Umbilical cord (tissue), 2 donors: Measurements from ENCODE around the gene PTPA.

DNA sequence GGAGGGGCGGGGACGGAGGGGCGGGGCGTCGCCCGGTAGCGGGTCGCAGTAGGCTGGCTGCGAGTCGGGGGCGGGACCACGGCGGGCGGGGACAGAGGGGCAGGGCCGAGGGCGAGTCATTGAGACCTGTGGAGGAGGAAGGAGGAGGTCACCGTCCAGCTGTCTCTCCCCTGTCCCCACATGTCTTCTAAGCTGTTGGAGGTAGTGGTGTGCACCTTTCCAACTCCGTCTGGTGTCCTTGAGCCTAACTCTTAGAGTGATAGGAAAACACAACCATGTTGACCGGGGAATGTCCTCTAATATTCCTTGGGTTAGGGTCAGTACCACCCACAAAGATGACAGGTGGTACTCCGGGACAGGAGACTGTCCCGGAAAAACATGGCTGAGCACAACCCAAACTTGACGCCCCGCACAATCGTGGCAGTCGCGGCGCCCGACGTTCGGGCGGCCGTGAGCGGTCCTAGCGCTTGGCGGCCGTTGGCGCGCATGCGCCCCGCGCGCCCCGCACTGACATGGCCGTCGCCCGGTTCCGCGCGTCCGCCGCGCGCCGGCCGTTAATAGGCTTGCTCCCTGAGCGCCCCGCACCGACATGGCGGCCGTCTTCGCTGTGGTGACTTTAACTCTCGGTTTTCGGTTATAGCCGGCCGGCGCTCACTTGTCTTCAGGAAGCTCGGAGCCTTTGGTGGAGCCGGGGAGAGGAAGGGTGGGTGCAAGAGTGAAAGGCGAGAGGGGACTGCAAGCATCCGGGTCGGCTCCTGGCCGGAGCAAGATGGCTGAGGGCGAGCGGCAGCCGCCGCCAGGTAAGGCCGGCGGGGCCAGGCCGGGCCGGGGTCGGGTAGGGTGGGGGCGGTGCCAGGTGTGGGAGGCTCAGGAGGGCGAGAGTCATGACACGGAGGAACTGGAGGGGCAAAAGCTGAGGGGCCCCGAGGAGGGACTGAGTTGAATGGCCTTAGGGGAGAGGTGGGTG lies at the start of gene PTPA:
Gene PTPA, plus strand, starts transcription at position 584 of the 967 bp plus-strand sequence.
- RAMPAGE, long total RNA = no peak

DNA sequence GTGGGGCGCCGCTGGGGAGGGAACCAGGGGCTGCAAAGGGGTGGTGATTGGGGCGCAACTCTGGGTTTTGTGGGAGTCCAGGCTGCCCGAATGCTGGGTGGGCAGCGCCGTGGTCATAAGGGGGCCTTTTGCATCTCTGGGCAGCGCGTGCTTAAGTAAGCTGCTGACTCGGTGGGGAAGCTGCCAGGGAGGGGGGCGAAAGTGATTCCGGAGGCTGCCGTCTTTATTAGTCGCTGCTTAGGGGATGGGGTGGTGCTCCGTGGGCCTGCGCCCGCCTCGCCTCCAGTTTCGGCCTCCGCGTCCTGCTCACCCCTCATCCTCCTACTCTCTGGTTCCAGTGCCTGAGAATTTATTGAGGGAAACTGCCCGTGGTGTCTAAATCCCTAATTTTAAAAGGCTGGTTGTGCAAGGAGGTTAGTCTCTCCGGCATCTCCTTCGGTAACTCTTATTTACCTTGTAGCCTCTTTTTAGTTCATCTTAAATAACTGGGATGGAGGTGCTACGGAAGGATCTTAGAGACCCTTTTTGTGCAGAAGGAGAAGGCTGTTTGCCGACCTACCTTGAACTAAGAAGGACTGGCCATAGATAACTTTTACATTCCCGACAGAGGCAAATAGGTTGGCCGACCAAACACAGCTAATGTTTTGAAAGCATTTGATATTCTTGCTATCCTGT lies 721 bp downstream of the PTPA start:
- RAMPAGE, long total RNA = no peak

DNA sequence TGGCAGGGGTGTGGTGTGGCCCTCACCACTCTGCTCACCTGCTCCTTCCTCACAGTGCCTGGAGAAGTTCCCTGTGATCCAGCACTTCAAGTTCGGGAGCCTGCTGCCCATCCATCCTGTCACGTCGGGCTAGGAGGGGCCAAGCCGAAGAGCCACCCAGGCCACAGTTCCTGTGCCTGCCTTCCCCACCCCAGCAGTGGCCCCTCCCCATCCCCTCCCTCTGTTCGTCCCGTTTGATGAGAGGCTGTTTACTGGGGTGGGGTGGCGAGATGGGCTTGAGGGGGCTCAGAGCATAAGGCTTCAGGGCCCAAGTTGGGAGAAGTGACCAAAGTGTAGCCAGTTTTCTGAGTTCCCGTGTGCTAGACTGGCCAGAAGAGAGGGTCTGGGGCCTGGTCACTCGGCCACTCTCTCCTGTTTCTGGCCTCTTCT lies 30.7 kb downstream of the IER5L start:
- RAMPAGE, long total RNA = no peak

DNA sequence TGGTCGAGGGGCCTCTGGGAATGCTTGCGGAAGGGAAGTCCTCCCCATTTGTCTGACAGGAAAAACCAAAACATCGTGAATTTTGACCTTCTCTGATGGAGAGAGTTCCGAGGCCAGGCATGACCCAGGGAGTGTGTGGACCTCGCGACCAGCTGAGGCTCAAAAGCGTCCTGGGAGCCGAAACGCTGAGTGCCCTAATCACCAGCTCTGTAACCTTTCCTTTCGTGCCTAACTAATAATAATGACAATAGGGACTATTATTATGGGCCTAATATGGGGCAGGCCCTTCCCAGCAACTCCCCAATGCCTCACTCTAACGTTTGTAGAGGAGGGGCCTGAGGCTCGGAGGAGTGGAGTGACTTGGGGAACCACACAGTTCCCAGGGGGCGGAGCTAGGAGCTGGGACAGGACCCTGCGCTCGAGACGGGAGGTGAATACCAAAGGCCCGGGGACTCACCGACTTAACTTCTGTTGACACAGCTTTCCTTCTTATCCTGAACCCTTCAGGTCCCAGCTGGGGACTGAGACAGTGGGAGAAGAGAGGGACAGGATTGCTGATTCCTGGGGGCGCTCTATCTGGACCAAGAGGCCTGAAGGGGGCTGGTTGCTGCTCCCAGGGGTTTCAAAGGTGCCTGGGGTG lies 927 bp upstream of the IER5L start:
- RAMPAGE, long total RNA = no peak

DNA sequence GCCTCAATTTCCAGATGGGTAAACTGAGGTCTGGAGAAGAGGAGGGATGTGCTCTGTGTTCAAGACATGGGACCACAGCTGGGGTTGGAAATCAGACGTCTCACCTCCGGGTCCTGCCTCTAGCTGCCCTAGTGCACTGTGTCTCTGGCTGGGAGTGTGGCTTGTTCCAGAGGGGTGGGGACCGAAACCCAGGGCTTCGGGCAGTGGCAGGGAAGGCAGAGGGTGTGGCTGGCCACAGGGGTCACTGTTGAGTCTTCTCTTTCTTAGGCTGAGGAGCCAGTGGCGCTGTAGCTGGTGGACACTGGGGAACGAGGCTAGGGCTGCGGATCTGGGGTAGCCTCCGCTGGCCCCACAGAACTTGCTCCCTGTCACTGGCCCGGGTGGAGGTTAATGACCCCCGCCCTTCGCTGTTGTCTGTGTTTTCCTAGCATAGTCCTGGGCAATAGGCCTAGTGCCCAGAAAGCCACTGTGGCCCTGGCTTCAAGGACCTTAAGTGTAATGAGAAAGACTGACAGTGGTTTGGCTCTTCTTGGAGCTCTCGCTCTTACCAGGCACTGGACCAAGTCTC lies 4.6 kb upstream of the IER5L start:
- RAMPAGE, long total RNA = no peak

DNA sequence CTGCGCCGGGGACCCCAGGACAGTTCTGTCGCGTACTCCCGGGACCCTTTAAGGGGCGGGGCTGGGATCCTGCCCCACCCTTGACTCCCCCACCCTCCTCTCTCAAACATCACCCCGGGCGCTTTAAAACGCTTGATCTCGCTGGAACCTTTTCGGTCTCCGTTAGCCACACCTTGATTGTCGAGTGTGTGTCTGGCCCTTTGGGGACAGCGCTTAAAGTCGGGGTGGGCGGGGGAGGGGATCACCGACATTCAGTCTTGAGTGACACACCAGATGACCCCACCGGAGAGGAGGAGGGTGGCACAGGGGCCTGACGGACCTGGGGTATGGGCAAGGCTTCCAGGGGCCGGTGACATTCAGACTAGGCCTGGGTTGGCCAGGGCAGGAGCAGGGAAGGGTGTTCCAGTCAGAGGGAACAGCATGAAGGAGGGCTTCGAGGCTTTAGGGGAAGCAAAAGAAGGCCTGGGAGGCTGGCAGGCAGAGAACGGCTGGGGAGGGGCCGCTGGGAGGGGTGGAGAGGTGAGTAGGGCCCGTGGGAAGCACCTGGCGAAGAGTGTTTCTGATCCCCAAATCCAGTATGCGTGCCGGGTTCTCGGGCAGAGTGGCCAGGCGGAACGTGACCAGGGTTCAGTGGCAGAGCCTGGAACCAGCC lies 25.2 kb upstream of the IER5L start:
- RAMPAGE, long total RNA = no peak

DNA sequence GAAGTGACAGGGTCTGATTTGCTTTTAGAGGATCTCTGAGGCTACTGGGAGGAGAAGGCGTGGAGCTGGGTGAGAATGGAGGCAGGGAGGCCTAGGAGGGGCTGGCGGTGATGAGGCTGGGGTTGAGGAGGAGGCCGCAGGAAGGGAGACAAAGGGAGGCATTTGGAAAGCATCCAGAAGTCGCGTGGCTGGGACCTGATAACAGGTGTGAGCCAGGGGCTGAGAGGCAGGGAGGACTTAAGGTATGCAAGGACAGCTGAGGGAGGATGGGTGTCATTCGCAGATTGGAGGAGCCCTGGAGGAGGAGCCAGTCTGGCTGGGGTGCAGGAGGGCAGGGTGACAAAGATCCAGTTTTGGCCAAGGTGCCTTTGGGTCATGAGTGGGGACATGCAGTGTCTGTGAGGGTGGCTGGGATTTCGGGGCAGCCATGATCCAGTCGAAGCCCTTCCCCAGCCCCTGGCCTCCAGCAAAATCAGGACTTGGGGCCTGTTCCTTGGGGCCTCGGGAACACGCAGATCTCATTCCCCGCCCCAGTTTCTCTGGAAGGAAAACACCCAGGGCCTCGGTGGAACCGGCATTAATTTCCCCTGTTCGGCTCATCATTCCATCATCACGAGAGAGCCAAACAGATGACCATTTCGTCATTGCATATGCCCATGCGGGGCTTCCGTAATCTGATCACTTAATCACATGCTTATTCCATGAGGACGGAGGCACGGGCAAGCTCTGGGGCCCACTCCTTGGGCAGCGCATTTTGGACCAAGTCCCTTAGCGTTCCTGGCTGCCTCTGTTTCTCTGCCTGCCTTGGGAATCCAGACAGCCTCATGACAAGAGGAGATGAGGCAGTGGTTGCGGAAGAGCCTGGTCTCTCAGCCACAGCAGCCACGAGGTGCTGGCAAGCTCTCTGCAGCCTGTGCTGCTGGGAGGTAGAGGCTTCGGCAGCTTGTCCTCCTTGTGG lies 64.7 kb upstream of the IER5L start:
- RAMPAGE, long total RNA = no peak

DNA sequence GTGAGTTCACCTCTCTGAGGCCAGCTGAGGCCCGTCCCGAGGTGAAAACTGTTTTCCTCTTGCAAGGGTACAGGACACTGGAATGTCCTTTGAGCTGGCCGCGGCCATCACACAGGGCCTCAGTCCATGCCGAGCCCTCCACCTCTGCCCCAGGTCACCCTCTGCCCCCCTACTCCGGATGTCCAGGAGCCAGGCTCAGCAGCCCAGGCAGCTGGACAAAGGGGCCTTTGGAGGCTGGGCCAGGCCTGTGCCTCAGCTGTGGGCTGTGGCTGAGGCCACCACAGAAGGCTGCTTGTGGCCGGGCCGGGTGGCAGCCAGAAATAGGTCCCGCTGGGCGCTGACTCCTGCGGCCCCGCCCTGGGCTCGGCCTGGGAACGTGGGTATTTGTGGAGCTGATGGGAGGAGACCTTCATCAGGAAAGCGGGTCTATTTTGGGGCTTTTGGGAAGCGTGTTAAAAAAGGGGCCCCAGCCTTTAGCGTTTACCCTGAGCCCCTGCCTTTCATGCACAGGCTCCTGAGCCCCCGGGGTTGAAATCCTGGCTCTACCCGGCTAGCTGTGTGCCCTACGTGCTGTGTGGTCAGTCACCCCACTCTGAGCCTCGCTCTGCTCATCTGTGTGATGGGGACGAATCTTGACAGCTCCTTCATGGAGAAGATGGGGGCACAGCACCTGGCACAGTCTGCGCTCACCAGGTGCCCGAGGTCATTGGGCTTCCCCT lies 75.1 kb upstream of the IER5L start:
- RAMPAGE, long total RNA = no peak

DNA sequence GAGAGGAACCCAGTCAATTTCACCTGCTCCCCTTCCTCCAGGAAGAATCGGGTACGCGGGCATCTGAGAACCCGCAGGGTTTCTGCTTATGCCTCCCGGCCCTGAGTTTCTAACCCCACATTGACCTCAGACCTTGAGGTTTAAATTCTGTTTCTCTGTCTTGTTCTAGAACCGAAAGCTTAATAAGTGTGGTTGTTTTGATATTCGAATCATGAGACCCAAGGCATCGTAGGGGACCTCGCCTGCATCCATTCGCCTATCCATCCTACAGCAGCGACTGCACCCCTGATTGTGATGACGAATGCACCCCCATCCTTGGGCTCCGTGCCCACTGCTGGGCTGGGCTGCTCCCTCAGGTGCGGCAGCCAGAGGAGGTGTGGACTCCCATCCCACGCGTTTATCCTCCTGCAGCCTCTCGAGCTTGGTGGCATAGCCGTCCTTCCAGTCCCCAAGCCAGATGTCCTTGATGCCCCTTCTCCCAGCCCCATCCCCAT lies 80.8 kb upstream of the IER5L start:
- RAMPAGE, long total RNA = no peak

- RAMPAGE, long total RNA = no peak
Observed at GRCh38 chr9:129412911-129413870, 207.7 kb downstream of the C9orf50 start.

- RAMPAGE, long total RNA = no peak
Observed at GRCh38 chr9:129414315-129415502, 206.2 kb downstream of the C9orf50 start.

GRCh38 chr9:129432305-129432682 lies 188.6 kb downstream of the C9orf50 start:
- RAMPAGE, long total RNA = no peak

- RAMPAGE, long total RNA = no peak
Observed at GRCh38 chr9:129437701-129438301, 183.1 kb downstream of the C9orf50 start.

- RAMPAGE, long total RNA = no peak
Observed at GRCh38 chr9:129459586-129459919, 161.3 kb downstream of the C9orf50 start.

DNA sequence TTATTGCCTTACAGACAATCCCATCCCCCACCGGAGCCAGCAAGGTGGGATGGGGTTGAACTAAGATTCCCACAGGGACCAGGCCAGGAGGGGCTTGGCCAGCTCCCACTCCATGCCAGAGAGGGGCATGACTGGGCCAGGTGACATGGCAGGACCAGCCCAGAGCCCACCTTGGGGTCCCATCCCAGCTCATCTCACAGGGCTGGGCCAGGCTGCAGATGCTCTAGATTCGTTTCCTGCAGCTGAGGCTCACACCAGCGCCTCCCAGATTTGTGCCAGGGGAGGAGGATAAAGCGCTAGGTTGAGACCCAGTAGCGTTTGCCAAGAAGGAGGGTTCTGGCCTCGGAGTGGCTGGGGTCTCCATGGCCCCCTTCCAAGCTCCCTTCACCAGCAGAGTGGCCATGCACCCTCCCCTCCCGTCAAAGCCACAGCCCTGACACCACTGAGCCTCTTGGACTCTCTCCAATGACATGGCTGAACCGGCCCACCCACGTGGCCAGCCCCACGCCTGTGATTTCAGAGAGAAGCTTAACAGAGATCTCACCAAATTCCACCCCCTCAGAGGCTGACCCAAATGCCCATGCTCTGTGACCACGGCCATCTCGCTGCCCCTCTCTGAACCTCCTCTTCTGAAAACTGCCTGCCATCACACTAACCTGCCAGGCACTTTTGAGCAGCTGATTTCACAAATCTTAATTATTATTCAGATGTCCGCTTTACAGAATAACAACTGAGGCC lies 155.9 kb downstream of the C9orf50 start:
- RAMPAGE, long total RNA = no peak

- RAMPAGE, long total RNA = no peak
Observed at GRCh38 chr9:129487943-129488279, 133.0 kb downstream of the C9orf50 start.

DNA sequence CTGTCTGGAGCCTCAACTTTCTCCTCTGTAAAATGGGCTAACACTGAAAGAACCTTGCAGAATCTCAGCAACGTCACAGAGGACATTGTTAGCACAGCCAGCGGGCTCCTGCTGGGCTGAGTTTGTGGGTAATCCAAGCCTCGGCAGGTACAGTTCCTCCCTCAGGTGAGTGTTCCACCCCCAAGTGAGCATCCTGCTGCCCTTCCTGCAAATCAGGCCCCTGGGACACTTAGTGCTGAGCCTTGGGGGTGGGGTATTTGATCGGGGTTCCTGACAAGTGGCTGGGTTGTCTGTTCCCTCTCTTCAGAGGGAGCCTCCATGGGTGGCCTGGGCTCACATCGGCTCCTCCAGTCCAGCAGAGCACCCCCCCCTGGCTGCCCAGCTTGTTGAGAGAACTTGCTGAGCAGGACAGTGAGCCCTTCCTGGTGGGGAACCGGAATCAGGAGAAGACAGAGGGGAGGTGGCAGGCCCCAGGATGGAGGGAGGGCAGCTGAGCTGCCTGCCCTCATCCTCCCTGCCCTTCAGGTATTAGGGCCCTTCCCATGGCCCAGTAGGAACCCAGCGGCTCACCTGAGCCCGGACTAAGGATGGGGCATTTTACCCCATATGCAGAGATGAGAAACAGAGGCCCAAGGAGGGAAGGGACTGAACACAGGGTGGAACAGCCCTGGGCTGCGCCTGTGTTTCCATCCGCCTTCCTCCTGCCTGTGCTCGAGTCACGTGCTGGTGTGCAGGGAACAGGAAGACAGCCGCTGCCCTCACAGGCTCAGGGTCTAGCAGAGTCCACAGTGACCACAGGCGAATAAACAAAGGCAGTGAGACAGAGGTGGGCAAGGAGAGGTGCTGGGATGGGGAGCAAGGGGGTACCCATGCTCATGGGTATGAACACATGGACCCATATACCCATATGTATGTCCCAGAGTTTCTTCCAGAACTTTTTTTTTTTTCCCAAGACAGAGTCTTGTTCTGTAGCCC lies 129.7 kb downstream of the C9orf50 start:
- RAMPAGE, long total RNA = no peak

DNA sequence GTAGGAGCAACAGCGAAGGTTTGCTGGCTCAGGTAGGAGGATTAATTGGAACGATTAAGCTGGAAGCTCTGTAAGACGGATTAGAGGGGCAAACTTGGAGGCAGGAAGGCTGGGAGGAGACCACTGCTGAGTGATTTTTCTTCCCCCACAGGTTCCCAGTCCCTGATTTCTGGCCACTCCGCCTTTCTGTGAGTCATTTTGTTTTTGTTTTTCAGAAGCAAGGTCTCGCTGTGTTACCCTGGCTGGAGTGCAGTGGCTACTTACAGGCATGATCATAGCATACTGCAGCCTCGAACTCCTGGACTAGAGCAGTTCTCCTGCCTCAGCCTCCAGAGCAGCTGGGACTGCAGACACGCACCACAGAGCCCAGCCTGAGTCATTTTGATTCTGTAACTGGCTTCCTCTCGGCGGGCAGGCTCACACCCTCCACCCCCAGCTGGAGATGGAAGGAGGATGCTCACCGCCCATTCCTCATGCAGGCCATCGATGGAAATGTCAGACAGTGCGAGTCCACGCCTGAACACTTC lies 117.7 kb downstream of the C9orf50 start:
- RAMPAGE, long total RNA = no peak

GRCh38 chr9:129549574-129550804 lies 70.9 kb downstream of the C9orf50 start:
- RAMPAGE, long total RNA = no peak

DNA sequence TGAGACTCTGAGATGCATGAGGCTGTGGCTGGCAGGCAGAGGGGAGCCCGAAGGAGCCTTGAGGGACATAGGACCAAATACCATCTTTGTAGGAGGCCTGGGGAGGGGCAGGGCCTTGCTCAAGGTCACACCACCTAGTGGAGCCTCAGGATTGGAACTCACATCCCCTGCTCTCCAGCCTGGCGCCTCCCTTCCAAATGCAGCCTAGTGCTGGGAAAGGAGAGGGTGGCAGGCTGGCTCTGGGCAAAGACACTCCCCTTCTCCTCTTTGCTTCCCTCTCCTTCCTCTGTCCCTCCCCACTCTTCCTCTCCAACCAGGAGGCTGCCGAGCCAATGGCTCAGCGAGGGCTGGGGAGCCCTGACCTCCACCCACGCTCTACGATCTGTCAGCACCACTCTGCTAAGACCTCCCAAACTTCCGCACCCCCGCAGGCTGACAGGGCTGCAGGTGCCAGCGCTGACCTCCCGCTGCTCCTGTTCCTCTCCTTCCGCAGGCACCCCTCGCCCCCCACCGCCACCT lies 53.0 kb downstream of the C9orf50 start:
- RAMPAGE, long total RNA = no peak